Vein endothelial cell (primary cell): ENCODE results near the genes FAM229A, BSDC1, RBBP4 and KIAA1522.

DNA sequence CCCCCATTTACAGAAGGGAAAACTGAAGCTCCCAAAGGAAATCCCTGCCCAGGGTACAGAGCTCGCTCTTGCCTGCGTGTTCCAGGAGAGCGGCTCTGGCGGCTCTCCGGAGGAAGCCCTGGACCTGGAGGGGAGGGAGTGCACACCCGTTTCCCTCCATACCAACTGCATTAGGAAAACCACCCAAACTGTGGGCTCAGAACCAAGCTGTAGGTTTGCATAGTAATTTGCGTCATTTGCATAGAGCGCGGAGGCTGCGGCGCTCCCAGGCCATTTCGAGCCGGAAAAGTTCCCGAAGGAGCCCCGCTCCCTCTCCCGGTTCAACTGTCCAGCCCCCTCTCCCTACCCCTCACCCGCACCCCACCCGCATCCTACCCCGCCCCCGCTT lies 24.7 kb upstream of the ADGRB2 start:
- CAGE, long polyA plus RNA = no peak

DNA sequence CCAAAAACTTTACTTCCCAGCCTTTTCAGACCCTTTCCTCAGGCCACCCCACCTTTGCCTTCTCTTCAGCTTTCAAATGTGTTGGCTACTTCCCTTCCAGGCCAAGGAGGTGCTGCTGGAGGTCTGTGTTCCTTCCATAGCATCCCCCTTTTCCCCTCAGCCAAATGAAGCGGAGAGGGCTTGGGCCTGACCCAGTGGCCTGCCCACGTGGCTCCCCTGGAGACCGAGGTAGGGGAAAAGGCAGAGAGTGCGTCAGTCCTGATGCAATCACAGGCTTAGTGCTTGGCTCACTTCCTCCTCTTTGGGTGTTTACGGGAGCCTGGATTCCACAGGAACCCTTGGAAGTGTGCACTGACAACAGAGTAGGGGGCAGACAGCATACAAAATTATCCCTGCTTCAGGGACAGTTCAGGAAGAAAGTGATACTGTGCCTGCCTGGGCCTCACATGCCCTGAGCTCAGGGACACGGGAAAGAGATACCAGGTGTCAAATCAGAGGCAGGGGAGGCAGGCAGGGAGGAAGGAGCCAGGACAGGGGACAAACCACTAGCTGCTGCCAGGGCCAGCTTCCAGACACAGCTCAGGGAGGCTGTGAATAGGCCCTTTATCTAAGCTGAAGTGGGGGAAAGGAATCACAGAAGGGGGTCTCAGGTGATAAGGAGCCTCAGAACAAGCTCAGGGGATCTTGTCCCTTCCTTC lies 16.6 kb upstream of the PTP4A2 start:
- CAGE, long polyA plus RNA = no peak

DNA sequence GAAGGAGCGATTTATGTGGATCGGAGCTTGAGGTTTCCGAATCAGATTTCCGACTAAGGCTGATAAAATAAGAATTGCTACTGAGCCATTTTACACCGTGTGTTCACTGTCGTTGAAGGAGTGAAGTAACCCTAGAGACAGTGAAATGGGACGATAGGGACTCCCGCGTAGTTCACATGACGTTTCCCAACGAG lies 1.2 kb downstream of the KHDRBS1 start:
- CAGE, long polyA plus RNA = no peak

DNA sequence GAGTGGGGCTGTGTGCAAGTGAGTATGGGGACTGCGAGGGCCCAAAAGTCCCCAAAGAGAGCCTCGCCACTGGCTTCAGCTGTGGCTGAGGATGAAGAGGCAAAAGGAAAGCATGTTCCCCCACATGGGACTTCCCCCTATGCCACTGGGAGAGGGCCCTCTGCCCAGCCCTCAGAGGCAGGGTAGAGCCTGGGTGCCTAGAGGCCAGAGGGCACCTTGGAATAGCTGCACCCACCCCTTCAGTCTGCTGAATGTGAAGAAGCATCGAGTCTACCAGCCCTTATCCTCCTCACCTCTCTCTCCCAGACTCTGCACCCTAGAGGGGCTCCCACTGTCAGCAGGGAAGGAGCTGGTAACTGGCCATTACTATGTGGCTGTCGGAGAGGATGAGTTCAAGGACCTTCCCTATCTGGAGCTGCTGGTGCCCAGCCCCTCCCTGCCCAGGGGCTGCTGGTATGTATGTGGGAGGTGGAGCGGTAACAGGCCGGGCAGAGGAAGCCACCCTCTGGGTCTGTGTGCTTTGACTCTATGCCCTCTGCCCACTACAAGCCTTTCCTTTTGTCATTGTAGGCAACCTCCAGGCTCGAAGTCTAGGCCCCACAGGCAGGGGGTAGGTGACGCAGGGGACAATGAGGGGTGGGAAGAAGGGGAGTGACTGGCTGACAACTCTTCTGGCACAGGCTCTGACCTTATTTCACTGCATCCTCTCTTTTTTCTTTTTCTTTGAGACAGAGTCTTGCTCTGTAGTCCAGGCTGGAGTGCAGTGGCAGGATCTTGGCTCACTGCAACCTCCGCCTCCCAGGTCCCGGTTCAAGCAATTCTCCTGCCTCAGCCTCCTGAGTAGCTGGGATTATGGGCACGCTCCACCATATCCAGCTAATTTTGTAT lies 3.5 kb downstream of the DCDC2B start:
- CAGE, long polyA plus RNA = no peak

- CAGE, long polyA plus RNA = no peak
Measured at GRCh38 chr1:32215841-32216710, 6.1 kb downstream of the TMEM234 start.

DNA sequence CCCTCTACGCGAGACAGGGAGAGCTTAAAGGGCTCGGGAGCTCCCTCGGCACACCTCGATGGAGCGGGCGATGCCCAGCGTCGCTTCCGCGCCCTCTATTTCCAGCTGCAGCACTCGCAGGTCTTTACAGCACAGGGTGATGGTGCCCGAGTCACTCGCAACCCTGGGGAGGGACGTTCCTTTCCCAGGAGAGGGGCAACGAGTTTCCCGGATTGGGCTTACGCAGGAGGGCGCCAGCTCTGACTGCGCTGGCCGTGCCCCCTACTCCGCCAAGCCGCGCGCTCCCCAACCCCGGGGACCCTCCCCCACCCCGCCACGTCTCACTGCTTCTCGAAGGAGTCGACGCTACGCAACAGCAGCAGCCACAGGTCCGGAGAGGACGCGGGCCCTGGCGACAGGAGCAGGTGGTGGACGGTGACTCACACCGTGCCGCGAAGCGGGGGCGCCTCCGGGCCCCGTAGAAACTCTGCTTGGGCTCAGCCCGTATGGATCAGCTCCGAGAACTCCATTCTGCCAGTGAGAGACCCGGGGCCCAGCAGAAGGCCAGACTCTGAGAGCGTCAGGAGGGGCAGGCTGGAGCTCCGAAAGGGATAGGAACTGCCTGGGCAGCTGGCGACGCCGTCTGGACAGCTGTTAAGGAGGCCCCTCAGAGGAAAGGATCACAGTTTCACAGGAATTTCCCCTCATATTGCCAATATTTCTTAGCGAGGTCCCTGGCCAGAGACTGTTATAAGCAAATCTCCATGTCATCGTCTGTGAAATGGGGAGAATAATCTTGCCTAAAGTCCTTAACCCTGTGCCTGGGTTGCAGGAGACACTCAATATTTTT lies 5.7 kb upstream of the FAM167B start:
- CAGE, long polyA plus RNA = no peak

DNA sequence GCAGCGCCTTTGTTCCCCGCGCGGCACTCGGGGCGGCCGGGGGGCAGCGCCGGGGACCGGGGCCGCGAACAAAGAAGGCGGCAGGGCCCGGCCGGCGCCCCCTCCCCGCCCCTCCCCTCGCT lies 512 bp downstream of the MARCKSL1 start:
- CAGE, long polyA plus RNA = no peak

- CAGE, long polyA plus RNA = no peak
Measured at GRCh38 chr1:32338271-32339021, 2.4 kb upstream of the MARCKSL1 start.

GRCh38 chr1:32361809-32362833 lies at the start of gene FAM229A:
TSS of gene FAM229A (minus strand) at chr1:32362485.
- CAGE, long polyA plus RNA = no peak

- CAGE, long polyA plus RNA = start-site peak on the minus strand at chr1:32394420-32394431, 75 and 108 reads in 2 replicates
Measured at GRCh38 chr1:32393547-32394544, at the start of gene BSDC1. TSS of gene BSDC1 (minus strand) at chr1:32394441.

GRCh38 chr1:32501887-32502460 lies 37.1 kb downstream of the ZBTB8B start:
- CAGE, long polyA plus RNA = no peak

DNA sequence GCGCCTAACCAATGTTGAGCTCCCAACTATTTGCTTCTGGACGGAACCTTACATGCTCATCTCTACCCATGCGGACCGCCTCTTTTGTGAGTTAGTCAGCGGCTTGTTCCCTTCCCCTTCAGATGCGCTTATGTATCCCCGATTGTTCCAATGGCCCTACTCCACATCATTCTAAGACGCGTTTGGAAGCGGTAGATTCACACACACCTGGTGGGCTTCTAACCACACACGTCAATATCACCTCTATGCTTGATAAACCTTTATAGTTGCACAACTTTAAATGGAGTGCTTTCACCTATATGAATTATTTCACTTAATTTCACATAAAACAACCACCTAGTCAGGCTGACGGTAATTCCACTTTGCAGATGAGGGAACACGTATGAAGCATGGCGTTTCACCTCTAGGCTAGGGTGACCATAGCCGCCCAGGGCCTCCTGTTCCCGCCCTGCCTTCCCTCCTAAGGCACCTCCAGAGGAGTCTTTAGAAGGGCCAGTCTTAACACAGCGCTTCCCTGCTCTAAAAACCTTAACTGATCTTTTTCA lies 981 bp downstream of the ZBTB8A start:
- CAGE, long polyA plus RNA = no peak

- CAGE, long polyA plus RNA = no peak
Measured at GRCh38 chr1:32651081-32652299, at the start of gene RBBP4. TSS of gene RBBP4 (plus strand) at chr1:32651208.

DNA sequence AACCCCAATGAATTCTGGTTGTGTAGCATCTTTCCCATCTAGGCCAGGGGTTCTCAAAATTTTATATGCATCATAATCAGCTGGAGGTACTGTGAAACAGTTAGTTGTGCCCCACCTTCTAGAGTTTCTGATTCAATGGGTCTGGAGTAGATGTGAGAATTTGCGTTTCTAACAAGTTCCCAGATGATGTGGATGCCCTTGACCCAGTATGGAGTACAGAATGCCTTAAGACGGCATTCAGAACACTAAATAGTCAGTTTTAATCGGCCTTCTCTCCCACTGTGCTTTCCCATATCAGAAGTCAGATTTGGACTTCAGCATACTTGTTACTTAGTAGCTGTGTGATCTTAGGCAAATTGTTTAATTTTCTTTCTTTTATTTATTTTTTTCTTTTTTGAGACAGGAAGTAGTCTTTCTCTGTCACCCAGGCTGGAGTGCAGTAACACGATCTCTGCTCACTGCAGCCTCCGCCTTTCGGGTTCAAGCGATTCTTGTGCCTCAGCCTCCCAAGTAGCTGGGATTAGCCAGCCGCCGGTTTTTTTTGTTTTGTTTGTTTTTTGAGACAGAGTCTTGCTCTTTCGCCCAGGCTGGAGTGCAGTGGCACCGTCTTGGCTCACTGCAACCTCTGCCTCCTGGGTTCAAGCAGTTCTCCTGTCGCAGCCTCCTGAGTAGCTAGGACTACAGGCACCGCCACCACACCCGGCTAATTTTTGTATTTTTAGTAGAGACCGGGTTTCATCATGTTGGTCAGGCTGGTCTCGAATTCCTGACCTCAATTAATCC lies 5.0 kb downstream of the RBBP4 start:
- CAGE, long polyA plus RNA = no peak

GRCh38 chr1:32684969-32685920 lies 17.3 kb downstream of the SYNC start:
- CAGE, long polyA plus RNA = no peak

- CAGE, long polyA plus RNA = no peak
Measured at GRCh38 chr1:32695638-32696136, 6.9 kb downstream of the SYNC start.

DNA sequence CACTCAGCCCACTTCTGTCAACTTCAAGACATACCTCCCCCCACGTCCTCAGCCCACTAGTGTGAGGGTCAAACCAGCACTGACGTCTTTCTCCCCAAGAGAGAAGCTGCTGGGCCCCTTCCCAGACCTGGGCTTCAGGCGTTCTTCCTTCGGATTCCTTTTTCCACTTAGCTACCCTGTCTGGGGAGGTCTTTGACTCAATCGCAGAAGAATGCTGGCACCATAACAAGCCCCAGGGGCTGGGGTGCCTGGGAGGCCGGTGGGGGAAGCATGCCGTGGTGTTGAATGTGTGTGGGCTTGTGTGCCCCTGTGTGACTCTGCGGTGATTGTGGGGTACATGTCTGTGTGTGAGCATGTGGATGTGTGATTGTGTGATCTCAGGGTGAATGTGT lies 850 bp upstream of the SYNC start:
- CAGE, long polyA plus RNA = no peak

GRCh38 chr1:32704061-32704528 lies 1.5 kb upstream of the SYNC start:
- CAGE, long polyA plus RNA = no peak

DNA sequence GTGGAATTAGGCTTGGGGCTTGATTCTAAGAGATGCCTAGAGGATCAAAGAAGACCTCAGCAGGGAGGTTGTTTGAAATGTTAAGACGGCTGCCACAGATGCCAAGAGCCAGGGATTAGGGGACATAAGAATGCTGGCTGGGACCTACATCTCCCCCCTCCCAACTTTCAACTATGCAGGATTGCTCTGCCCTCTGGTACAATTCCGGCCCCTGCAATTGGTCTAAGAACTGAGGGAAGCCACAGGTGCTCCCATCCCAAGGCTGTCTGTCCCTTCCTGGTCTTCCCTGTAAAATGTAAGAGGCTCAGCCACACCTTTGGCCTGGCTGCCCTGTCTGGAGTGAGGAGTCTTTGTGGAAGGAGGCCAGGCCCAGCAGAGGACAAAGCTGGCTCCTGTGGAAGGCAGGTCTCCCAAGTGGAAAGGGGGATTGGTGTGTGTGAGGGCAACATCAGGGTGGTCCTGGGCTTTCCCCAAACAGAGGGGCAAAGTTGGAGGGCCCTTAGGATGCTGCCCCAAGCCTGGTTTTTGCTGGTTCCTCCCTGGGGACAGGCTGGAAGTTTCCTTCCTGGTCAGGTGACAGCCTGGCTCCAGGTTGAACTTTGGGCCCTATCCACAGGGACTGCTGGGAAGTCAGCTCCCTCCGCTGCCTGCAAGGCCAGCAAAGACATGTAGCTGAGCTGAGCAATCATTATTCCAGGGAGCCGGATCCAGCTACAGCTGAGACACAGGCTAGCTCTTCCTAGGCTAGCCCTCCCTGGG lies 4.6 kb upstream of the KIAA1522 start:
- CAGE, long polyA plus RNA = no peak

- CAGE, long polyA plus RNA = no peak
Measured at GRCh38 chr1:32741173-32742216, at the start of gene KIAA1522. TSS of gene KIAA1522 (plus strand) at chr1:32741830.